Camera-type eye (tissue), 1 donor: ENCODE data around the gene DUX4.

- RAMPAGE, long total RNA = no peak
Observed at GRCh38 chr4:189202242-189202541, 738.5 kb upstream of the FRG1 start.

GRCh38 chr4:189734626-189735255 lies 205.9 kb upstream of the FRG1 start:
- RAMPAGE, long total RNA = no peak

DNA sequence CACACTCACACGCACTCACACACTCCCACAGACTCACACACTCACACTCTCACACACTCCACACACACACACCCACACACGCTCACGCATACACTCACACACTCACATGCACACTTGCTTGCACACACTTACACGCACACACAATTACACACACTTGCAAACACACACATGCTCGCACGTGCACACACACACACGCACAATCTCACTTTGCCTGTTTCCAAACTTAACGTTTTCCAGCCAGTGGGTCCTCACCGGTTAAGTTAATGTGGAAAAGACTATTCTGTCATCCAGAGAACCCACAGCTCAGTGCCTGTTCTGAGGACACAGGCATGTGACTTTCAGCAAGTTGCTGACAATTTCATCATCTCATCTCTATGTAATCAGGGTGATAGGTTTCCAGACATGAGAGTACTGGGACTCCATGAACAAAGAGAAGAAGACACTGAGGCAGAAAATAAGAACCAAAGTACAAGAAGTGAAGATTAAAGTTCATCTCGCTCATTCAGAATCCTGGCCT lies 153.3 kb upstream of the FRG1 start:
- RAMPAGE, long total RNA = no peak

DNA sequence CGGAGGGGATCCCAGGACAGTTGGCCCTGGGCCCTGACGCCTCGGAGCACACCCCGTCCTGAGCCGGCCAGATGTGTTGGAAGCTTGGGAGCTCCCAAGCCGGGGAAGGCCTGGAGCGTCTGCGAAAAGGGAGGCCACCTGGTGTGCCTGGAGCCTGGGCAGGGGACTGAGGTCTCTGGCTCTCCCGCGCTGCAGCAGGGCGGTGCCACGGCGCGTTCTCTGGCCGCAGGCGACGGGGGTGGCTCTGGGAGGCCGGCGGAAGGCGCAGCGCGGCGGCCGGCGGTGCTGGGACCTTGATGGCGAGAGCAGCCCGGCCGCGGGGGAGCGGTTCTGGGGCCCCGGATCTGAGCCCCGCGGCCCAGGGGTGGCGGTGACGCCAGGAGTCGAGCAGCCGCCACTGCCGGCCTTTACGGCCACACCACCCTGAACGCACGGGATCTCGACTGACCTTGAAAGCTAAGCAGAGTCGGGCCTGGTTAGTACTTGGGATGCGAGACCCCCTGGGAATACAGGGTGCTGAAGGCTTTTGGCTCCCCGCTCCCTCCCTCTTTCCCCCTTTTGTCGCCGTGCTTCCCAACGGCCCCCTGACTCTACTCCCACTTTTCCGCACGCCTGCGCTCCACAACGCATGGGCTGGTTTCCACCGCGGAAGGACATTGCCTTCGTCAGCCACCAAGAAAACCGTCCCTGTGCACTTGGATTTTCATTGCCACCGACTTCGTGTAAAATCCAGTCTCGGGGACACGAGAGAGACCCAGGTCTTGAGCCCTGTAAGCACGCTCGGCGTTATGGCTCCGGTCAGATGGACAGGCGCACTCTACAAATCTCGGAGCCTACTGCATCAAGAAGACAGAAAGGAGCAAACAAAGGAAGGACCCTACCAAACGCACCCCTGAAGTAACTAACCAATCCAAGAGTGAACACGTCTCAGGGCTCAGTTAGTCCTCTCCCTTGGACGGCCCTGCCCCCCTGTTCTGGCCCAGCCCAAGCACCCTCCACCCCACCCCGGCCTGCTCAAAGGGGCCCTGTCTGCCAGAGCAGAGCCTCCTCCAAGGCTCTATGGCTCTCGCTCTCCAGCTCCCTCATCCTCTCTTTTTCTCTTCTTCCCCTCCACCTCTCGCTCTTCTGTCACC lies 9.4 kb downstream of the FRG2 start:
- RAMPAGE, long total RNA = no peak

- RAMPAGE, long total RNA = no peak
Observed at GRCh38 chr4:190173505-190173842, at the start of gene DUX4. DUX4 (plus strand) TSS chr4:190173774.